Neutrophil (primary cell): ENCODE measurements around the gene OMA1.

GRCh38 chr1:56531284-56531684 is 48.1 kb downstream of the PLPP3 start:
- PRO-cap, result no peak

DNA sequence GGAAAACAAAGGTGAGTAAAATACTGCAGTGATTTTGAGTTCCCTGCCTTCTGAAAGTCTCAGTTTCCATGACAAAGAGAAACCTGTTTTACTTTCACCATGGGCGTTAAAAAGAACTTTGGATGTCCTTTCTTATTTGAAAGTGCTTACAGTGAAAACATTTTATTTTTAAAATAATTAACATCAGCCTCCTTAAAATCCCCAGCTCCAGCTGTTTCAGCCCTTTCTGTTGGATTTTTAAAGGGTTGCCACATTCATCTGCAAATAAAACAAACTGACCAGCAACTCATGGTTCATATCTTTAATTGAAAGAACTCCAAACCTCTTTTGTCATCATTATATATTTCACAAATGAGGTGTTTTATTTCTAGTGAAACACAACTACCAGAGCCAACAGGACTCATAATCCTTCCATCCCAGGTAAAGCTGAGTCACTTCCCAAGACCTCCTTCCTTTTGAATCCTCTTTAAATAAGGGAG is 35.3 kb downstream of the PLPP3 start:
- PRO-cap, result no peak

- PRO-cap, result no peak
Measured at GRCh38 chr1:56570672-56571710, 8.4 kb downstream of the PLPP3 start.

GRCh38 chr1:56576844-56577240 is 2.5 kb downstream of the PLPP3 start:
- PRO-cap, result no peak

DNA sequence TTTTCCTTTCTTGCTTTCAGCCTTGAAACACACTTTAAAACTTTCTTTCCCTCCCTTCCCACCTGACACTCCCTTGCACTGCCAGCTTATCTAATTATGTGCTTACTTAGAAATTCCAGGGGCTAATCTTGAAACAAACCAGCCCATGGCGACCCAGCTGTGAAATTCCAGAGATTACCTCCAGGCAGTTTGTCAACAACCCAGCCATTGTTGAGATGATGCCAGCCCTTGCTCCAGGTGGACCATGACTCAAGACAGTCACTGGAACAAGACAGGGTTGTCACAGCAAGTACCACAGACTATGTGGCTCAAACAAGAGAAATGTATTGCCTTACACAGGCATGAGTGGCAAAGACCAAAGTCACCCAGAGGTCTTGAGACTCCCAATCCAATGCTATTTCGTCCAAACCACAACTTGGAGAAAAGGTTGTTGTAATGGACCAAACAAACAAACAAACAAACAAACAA is 7.9 kb downstream of the FYB2 start:
- PRO-cap, result no peak

DNA sequence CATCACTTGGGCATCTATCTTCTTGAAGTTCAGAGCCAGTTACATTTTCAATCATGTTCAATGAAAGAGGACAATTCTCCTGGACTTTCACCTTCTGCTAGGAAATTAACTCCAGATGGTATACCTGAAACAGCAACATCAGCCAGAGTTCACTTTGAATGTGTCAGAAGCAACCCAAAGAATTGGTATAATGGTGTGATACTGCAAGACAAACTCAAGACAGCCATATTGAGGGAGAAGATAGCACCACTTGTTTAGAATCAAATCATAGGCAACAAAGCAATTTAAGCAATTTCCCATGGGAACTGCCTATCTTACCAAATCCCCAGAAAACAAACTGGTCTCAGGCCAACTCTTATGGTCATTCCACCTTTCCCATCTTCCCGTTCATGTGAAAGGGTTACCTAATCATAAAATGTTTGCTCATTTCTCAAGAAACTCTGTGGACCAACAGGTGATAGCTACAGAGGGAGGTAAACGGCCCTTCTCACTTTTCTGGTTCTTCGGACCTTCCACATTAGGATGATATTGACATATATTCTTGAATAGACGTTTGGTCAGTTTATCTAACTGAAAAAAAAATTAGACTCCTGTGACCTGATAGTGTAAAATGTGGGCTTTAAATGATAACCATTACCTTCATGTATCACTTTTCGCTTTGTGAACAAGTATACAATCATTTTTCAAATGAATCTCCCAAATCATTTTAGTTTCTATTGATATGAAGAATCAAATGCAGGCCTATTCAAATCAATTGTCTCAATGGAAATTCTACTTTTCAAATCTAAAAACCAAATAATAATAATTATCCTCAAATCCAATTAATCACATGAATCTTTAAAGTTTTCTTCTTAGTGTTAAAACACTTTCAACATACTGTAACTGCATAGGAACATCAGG is 29.9 kb upstream of the C8B start:
- PRO-cap, result no peak

- PRO-cap, result no peak
Measured at GRCh38 chr1:57235730-57236259, 188.1 kb downstream of the DAB1 start.

DNA sequence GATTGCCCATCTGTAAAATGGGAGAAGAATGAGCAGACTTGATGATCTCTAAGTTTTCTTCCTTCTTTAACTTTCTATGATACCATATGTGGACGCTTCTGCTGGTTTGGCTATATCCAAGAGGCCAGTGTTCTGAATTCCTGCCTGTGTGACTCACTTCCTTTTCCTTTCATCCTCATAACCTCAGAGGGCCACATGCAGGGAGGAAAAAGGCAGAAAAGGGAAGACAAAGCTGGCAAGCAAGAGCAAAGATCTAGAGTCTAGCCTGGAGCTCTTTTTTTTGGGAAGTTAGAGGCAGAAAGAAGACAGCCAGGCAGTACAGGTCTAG is 151.2 kb downstream of the OMA1 start:
- PRO-cap, result no peak

DNA sequence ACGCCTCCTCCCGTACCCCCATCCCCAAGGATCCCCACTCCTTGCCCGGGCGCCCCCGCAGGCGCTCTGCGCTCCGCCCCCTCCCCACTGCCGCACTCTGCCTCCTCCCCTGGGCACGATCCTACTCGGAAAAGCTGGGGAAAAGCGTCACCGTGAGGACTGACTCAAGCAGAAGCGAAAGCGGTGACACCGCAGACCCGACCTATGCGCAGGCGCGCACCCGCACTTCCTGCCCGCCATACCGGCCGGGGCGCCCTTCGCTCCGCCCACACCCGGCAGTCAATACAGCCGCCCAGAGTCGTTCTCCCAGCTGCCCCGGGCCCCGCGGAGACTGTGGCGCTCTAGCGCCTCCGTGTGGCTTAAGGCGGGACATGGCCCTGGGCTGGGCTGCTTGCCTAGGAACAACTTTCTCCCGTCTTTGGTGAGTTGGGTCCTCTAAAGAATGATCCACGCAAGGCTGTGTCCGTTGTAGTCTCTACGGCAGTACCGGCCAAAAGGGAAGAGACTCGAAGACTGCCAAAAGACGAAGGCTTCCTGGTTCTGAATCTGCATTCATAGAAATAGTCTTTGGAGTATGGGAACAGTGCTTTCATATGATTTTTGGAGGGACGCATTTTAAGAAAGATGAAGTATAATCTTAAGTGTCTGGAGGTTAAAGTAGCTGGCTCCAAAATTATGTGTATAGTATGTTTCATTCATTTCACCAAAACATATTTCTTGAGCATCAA is at the start of gene OMA1:
TSS of gene OMA1 (minus strand) at position 188 of the 728 bp plus-strand sequence.
- PRO-cap, result unidirectional peak, minus-strand start at position 89 of the sequence; unidirectional peak, minus-strand start at position 220 of the sequence

GRCh38 chr1:58655769-58656546 is 43.9 kb downstream of the MYSM1 start:
- PRO-cap, result no peak

DNA sequence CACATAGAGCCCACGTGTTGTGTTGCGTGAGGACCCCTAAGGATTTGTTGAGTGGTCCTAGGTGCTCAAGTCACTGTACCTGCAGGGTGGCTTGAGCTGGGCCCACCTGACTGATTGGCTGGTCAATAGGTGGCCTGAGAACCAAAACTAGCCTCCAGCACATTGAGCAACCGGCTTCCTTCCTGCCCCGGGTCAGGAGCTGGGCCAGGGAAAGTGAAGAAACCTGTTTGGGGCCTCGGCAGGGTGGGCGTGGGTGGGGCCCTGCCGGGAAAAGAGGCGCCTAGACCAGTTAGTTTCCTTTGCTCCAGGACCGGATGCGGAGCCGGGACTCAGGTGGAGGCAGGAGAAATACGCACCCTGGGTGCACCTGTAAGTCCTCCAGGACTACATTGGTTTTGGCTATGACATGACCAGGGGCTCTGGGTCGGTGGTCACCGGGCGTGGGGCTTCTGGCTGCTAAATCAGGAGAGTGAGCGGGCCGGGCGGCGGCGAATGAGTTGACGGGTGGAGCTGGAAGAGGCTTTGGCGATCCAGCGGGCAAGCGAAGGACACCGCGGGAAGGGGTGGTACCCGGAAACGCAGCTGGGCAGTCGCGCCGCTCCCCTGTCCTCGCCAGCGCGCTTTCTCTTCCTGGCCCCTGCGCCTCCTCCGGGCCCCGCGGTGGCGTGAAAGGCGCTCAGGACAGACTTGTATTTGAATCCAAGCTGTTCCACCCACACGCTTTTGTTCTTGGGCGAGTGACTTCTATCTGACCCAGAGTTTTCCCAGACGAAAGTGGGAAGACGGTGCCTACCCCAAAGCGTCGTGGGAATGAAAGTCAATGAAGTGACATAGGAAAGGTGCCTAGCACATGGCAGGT is 30.5 kb upstream of the JUN start:
- PRO-cap, result no peak

DNA sequence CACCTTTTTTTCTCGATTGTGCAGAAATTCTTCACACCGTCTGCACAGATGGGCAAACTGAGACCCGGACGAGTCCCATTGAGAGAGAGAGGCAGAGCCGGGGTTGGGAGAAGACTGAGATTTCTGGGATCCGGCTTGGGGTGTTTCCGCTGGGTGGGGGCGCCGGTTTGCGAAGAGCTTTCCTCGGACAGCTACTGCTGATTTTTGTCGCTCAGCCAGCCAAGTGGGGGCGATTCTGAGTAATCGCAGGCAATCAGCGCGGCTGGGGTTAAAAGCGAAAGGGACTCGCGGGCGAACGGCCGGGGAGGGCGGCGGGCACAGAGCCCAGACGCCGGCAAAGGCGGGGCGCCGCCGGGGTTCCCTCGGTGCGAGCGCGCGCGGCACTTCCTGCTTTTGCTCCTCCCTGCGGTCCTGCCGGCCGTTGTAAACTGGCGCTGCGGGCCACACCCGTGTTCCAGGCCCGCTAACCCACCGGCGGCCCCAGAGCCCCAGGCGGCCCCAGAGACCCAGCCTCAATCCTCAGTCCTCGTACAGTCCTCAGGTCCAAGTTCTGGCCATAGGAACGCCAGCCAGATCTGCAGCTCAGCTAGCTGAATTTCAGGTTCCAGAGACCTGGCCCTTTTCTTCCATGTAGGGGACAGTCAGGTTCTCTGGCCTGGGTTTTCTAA is 32.4 kb upstream of the JUN start:
- PRO-cap, result no peak

- PRO-cap, result no peak
Measured at GRCh38 chr1:58886622-58887065, 102.8 kb upstream of the JUN start.

- PRO-cap, result no peak
Measured at GRCh38 chr1:58903139-58904517, 119.8 kb upstream of the JUN start.

GRCh38 chr1:59014249-59014495 is 230.3 kb upstream of the JUN start:
- PRO-cap, result no peak

GRCh38 chr1:59298676-59299425 is 2.0 kb downstream of the FGGY start:
- PRO-cap, result no peak

- PRO-cap, result no peak
Measured at GRCh38 chr1:59499624-59499976, 202.7 kb downstream of the FGGY start.

DNA sequence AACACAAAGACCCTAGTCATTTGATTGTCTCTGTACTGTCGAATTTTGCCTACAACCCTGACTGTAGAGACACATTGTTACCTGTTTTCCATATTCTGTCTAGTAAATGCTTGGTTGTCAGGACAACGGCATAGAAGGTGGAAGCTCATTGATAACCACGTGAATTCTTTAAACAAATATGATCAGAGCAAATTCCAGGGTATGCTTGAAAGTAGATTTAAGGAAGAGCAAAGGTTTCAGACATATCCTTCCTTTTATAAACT is 203.0 kb downstream of the FGGY start:
- PRO-cap, result no peak

DNA sequence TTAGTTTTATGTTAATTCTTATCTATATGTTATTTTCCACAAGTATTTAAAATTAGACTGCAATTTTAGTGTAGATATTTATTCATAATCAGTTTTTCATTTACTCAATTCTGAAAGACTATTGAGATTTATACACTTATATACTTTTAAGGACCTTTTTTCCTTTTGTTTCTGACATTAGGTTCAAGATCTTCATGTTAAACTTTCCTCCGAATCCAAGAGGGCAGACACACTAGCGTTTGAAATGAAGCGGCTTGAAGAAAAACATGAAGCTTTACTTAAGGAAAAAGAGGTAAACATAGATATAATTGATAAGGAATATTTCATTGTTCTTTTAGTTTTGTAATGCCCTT is 34.1 kb downstream of the HOOK1 start:
- PRO-cap, result no peak

DNA sequence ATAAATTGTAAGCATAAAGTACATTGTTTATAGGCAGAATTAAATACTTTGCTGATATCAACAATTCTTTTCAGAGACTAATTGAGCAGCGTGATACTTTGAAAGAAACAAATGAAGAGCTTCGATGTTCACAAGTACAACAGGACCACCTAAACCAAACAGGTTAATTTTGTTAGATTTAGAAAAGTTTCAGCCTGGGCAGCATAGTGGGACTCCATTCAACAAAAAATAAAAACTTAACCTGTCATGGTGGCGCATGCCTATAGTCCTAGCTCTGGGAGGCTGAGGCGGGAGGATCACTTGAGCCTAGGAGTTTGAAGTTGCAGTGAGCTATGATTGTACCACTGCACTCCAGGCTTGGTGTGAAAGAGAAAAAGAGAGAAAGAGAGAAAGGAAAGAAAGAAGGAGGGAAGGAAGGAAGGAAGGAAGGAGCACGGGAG is 43.6 kb downstream of the HOOK1 start:
- PRO-cap, result no peak